Neural progenitor cell (in vitro differentiated cells): ENCODE measurements around a stretch of chr10.

- RAMPAGE, long total RNA, result no peak
These were observed 16.6 kb downstream of the PLXDC2 start for GRCh38 chr10:19832457-19833573.

- RAMPAGE, long total RNA, result no peak
These were observed 215.9 kb downstream of the PLXDC2 start for GRCh38 chr10:20031995-20032689.

GRCh38 chr10:20080792-20081566, 264.7 kb downstream of the PLXDC2 start:
- RAMPAGE, long total RNA, result no peak

- RAMPAGE, long total RNA, result no peak
These were observed 395.2 kb downstream of the PLXDC2 start for GRCh38 chr10:20211458-20211777.

GRCh38 chr10:20929993-20930638, 33.0 kb upstream of the NEBL start:
- RAMPAGE, long total RNA, result no peak

DNA sequence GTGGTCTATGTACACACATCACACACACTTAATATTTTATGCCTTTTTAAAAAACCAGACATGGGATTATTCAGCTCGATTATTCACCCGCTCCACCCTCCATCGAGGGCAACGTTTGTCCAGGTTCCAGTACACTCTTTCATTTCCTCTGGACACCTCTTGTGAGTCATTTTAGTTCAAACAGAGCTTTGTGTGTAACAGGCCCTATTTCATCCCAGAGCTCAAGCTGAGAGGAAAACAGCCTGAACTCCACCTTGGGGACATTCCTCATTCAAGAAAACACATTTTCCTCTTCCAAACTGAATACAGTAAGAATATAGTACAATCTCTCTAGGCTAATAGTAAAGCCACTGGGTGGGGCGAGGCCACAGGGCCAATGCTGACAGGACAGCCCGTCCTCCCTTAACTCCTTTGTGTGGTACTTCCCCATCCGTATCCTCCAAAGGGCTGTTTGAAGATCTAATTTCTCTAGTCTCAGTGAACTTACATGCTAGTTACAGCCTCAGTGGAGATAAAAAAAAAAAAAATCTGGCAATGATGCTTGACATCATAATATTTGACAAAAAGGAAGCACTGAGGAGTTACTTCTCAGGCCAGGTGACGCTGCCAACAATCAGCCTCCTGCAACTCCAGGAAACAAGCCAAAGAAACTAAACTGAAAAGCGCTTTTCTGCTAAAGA, 238.0 kb upstream of the NEBL start:
- RAMPAGE, long total RNA, result no peak

DNA sequence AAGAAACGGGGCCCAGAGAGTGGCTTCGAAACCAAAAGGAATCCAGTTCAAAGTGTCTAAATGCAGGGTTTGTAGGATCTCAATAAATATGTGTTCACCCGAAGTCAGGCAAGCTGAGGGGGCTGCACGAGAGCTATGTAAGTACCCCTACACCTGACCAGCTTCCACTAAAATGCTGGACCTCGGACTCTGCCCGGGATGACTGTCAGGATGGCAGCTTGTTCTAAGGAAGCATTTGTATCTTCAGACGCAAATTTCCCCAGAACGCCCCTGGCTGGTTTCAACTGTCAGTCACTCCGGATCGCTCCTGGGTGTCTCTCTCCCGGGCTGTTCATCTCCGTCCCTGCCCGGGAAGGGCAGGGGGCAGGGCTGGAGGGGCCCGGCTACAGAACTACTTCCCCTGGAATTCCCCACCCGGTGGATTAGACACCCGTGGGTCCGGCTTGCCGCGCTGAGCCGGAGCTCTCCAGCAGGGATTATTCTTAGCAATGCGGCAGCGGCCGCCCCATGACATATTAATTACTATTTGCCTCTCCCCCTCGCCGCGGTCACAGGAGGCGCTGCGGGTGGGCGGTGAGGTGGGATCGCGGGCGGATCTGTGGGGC, 275.8 kb upstream of the NEBL start:
- RAMPAGE, long total RNA, result no peak

- RAMPAGE, long total RNA, result no peak
These were observed 313.2 kb downstream of the SKIDA1 start for GRCh38 chr10:21212160-21212798.

GRCh38 chr10:21330390-21331161, 194.9 kb downstream of the SKIDA1 start:
- RAMPAGE, long total RNA, result no peak

GRCh38 chr10:21427636-21428114, 97.8 kb downstream of the SKIDA1 start:
- RAMPAGE, long total RNA, result no peak

- RAMPAGE, long total RNA, result no peak
These were observed 31.0 kb downstream of the SKIDA1 start for GRCh38 chr10:21494136-21495256.

- RAMPAGE, long total RNA, result no peak
These were observed 29.0 kb downstream of the SKIDA1 start for GRCh38 chr10:21496267-21497127.

DNA sequence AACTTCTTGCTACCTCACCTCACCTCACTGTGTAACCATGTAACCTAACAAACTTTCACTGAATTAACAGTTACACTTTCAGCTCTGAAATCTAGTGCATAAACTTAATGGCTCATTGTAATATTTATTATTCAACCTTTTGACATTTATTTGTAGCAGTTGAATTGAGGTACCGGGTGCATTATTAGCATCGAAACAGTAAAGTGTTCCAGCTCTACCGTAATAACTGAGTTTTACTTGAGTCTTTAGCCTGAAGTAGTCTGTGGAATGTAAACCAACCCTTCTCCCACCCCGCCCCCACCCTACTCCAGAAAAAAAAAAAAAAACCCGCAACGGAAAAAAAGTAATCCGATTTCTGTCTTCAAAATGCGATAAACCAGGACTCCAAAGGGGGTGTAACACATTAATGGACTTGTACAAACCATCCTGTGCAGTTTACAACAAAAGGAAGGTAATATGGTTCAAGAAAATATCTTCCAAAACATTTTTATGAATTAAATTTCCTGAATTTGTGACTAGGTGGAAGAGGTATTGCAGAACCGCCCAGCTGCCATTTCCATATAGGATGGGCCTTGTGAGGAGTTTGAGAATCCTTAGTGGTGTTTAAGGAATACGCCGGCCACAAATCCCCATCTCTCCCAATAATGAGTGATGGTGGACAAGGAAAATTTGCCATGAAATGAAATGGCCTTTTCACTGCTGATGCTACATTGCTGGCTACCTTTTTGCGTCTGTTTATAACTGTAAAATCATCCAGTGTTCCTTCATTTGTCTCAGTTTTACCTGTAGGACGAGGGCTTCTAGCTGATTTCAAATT, 10.7 kb downstream of the SKIDA1 start:
- RAMPAGE, long total RNA, result no peak

- RAMPAGE, long total RNA, result no peak
These were observed 7.9 kb downstream of the SKIDA1 start for GRCh38 chr10:21517587-21518030.

DNA sequence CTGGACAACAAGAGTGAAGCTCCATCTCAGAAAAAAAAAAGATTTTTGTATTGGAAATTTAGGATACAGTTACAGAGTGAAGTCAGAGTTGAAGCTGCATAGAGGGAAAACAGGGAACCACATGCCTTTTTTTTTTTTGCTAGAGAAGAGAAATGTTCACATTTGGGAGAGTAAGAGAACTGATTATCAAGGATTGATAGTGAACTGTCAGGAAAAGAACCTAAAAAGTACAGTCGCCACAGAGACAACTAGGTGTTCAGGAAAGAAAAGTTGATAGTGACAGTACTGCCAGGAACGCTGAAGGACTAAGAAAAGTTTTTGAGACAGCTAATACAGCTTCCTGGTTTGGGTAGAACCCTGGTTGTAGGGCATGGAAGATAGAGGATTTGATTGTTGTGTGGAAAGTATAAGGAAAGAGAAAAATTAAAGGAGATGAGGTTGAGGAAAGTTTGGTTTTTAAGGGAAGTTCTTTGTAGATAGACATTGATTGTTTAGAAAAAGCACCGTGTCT, 11.1 kb downstream of the MLLT10 start:
- RAMPAGE, long total RNA, result no peak

DNA sequence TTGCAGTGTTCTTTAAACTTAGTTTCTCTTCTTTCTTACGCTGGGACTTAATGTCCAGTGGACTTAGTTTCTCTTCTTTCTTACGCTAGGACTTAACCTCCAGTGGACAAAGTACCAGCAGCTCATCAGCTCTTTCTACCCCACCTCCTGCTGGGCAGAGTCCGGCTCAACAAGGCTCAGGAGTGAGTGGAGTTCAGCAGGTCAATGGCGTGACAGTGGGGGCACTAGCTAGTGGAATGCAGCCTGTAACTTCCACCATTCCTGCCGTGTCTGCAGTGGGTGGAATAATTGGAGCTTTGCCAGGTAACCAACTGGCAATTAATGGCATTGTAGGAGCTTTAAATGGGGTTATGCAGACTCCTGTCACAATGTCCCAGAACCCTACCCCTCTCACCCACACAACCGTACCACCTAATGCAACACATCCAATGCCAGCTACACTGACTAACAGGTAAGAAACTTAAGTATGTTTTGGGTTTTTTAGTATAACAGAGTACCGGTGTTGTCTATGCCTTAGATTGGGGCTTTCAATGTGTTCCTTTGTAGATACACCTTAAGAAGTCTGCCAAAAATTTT, 199.7 kb downstream of the MLLT10 start:
- RAMPAGE, long total RNA, result no peak

DNA sequence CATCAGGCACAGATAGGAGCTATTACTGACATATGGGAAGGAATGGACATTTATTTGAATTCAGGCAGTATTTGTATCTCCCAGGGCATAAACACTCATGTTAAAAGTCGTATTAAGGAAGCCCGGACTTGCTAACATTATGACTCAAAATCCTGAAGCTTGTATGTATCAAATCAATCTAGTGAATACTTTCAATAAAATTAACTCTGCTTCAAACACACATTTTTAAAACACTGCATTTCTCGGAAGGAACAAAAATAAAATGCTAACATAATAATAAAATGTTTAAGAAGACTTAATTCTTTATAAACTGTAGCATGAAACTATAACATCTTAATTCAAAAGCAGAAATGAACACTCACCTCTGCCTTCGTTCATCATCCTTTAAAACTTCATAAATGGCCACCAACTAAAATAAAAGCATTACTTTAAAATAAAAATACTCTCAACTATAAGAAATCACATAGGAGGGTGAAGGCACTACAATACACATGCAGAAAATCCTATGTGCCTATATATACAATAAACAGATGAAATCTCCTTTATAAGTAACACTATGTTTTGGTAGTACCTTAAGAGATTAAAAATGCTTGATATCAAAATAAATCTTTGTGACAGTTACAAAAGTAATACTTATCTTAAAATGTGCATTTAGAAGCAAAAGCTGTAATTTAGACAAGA, 75.2 kb downstream of the DNAJC1 start:
- RAMPAGE, long total RNA, result no peak

DNA sequence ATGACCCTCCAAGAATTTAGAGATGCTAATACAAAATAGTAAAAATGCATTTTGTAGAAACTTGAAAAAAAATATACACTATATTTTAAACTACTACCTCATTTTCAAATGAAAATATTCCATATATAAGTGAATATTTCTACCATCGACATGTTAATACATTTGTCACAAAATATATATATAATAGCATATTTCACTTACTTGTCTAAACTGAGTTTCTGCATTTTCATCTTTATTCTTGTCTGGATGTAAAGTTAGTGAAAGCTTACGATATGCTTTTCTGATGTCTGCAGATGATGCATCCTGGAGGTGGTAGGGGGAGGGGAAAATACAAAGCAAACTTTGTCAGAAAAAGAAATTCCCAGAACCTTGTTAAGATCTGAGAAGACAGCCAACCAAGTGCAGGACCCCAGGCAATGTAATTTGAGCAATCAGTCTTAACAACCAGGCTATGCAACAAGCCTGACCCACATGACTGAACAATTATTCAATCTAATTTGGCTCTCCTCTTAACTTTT, 74.6 kb downstream of the DNAJC1 start:
- RAMPAGE, long total RNA, result no peak

- RAMPAGE, long total RNA, result no peak
These were observed 21.5 kb downstream of the DNAJC1 start for GRCh38 chr10:21981653-21982791.

- RAMPAGE, long total RNA, result no peak
These were observed 5.0 kb upstream of the SPAG6 start for GRCh38 chr10:22340195-22340738.